ENCODE measurements around a stretch of chr18.

GRCh38 chr18:23137198-23137715 is 2.0 kb downstream of the CABLES1 start:
- PRO-cap, 2 experiments = no peak in any of the 2 experiments

GRCh38 chr18:23183369-23183939 is 48.2 kb downstream of the CABLES1 start:
- PRO-cap, 2 experiments = no peak in any of the 2 experiments

DNA sequence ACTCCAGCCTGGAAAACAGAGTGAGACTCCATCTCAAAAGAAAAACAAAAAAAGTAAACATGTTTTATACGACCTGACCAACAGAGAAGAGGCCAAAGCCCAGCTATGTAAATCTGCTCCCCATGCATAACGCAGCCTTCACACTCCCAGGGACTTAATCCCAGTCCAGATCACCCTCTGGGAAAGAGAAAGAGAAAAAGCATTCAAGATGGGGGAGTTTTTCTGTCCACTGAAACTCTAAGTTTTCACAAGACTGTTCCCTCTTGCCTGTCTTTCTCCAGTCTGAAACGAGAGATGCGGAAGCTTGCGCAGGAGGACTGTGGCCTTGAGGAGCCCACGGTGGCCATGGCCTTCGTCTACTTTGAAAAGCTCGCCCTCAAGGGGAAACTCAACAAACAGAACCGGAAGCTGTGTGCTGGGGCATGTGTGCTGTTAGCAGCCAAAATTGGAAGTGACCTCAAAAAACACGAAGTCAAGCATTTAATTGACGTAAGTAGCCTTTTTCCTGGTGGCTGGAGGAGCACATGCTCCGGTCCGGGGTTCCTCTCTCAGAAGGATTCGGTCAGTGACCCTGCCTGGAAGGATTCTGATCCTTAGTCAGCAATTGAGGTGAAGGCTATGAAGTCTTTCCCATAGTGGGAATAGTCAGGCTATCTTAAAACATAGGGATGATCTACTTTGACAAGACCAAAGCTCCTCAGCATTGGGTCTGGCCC is 118.3 kb downstream of the CABLES1 start:
- PRO-cap, 2 experiments = no peak in any of the 2 experiments

DNA sequence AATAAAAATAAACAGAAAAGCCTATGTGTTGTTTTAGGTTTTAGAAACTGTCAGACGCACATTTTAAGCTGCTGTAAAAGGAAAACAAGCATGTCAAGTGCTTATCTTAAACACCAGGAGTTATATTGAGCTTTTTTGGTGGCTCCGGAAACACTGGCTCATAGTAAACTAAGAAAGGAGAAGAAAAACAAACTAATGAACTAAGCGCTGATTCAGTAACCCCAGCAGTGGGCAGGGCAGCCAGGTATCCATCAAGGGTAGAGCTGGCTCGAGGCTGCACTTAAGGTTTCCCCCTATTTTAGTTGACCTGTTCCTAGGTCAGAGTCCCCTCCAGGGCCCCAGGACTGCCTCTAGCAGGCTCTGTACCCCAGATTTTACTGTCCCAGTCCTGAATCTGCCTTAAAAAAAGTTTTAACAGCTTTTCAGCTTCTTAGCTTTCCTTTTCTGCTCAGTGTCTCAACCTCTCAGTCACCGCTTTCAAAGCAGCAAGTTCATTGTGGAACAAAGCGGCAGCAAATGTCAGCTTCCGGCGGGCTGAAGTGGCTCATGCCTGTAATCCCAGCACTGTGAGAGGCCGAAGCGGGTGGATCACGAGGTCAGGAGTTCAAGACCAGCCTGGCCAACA is 15.3 kb upstream of the RMC1 start:
- PRO-cap, 2 experiments = no peak in any of the 2 experiments

DNA sequence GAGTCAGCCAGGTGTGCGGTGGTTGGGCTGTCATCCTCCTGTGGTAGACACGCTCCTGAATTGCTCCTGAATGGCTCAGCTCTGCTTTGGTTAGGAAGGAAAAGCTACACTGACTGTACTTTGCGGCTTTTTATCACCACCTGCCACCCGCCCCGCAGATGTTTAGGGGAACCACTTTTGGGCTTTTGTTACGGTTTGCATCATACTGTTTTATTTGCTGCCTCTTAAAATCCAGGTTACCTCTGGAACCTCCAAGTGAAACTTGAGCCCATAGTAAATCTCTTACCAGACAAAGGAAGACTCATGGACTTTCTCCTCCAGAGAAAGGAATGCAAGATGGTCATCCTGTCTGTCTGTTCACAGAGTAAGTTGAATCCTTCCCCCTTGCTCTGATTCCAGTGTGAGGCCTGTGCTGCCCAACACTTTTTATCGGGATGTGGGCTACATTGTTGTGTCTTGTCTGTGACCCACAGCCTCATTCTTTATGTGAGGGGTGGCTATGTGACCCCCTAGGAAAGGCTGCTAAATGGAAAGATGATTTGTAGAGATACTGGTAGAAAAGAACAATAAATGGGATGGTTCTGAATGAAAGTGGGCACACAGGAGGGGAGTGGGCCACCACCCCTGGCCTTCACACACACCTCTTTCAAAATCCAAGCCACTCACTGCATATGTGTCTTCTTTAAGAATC is 23.2 kb downstream of the RMC1 start:
- PRO-cap, 2 experiments = no peak in any of the 2 experiments

GRCh38 chr18:23588723-23589611 is 2.7 kb upstream of the NPC1 start:
- PRO-cap, 2 experiments = no peak in any of the 2 experiments

- PRO-cap, 2 experiments = no peak in any of the 2 experiments
These were observed 89.7 kb downstream of the LAMA3 start for GRCh38 chr18:23778702-23779551.

DNA sequence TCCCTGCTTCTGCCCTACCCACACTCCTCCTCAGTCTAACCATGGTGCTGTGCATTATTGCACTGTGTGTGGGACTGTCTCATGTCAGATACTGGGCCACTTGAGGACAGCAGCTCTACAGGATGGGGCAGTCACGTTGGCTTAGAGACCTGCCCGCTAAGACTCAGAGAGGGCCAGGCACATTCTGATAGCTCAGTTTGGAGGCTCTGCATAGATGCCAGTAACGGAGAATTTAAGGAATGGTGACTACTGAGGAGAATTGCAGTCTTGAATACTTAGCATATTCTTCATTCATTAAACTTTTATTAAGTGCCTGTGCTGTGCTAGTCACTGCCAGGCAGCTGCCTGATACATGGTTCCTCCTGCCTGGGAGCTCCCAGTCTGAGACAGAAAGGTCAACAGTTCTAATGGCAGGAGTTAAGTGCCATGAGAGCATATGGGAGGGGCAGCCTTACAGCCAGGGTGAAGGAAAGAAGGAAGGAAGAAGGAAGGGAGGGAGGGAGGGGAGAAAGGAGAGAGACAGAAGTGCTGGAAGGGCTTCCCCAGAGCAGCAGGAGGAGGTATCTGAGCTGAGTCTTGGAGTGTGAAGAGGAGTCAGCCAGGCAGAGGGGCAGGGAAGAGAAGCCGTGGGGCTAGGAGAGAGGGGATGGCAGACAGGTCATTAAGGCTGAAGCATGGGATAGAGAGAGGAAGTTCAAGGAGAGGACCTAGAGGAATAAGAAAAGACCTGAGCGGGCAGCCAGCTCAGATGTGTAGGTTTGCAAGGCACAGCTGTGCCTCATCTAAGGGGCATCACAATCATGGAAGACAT is 90.8 kb downstream of the LAMA3 start:
- PRO-cap, 2 experiments = no peak in any of the 2 experiments

GRCh38 chr18:23872411-23873305 is 141.9 kb upstream of the TTC39C start:
- PRO-cap, 2 experiments = peak in 2 of 2 experiments; most common plus-strand start chr18:23873020 (in 2)

DNA sequence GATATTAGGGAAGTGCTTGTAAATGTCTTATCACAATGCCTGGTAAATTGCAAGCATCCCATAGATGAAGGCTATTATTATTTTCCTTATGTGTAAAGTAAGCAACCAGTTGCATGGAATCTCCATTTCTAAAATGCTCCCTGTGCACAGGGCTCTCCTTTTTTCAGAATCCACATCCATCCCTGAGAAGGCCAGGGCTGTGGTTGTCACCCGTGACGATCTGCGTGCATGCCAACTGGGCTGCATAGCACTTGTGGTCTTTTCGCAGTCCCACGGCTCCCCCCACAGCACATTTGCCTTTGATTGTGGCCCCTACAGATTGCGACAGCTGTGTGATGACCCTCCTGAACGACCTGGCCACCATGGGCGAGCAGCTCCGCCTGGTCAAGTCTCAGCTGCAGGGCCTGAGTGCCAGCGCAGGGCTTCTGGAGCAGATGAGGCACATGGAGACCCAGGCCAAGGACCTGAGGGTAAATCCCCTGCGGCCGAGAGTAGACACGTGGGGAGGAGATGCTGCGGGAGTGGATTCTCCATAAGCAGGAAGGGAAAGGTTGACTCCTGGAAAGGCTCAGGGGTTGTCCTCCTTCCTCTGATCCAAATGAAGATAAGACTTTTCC is 119.9 kb upstream of the TTC39C start:
- PRO-cap, 2 experiments = no peak in any of the 2 experiments

GRCh38 chr18:23982316-23983067 is 32.1 kb upstream of the TTC39C start:
- PRO-cap, 2 experiments = peak in 1 of 2 experiments; most common minus-strand start chr18:23982573 (in 1)

DNA sequence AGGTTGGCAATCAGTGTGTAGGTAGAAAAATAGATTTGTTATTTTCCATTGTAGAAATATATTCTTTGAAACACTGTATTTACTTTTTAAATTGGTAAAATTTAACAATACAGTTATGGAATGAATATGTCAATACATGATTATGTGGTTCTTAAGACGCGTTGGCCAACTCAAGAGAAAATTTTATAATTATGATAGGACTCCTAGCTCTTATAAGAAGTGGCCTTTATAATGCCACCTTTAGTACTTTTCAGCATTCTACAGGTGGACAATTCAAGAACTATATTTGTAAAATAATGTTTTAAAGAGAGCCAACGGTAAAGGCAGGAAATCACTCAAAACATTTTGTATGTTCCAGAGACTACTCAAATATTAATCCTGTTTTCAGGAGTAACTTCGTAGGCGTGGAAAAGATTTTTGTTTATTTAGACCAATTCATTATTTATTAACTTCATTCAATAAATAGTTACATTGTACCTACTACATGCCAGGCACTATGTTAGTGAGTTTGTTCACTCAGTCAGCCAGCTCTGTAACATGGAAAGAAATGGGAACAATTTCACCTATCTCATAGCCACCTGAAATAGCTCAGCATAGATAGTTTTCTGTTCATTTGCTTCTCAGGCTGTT is 34.4 kb downstream of the TTC39C start:
- PRO-cap, 2 experiments = no peak in any of the 2 experiments

DNA sequence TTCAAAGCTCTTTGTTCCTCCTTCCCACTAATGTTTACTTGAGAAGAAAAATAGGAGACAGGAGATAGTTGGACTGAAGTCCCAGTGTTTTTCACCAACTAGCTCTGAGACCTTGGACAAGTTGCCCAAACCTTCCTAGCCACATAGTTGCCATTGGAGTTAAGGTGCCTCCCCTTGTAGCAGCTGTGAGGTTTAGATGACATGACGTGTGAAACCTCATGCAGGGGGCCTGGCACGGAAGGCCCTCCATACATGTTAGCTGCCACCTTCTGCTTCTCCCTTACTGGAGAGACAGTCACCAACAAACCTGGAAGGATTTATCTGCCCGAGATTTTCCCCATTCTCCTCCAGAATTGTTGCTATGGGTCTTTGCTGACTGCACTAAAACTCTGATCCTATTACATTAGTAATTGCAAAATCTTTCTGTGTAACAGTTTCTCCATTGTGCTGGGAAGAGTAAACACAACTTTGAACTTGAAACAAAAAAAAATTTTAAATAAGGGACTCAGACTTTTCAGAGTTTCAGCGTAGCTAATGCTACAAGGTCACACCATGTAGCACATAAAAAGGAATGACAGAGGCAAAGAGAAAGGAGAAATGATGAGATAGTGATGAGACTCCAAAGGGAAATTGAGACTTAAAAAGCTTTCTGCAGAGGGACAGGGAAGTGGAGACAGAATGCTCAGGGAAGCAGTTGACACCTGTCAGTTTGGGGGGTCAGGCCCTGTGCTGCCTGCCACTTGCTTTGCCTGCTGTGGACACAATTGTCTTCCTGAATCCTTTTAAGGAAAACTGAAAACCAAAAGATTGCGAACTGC is 23.7 kb upstream of the CABYR start:
- PRO-cap, 2 experiments = no peak in any of the 2 experiments

DNA sequence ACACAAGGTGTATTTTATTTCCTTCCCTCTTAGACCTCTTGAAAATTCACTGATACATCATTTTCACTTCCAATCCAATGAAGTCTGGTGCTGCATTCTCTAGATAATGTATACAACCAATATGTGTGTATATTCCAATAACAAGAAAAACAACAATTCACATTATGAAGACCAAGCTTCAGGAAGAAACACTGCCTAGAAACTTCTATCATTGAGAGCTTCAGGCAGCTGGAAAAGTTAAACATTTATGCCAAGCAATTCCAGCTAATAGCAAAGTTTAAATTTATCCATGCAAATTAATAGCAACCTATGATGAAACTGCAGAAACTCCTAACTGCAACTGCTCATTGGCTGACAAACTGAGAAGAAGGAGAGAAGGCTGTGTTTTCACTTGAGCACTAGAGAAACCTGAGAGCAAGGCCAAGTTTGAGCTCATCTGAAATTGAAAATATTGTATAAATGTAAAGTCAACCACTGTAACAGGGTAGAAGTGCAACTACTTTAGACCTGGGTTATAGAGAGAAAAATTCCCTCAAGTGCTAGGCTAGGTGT is 50.0 kb downstream of the CABYR start:
- PRO-cap, 2 experiments = no peak in any of the 2 experiments

DNA sequence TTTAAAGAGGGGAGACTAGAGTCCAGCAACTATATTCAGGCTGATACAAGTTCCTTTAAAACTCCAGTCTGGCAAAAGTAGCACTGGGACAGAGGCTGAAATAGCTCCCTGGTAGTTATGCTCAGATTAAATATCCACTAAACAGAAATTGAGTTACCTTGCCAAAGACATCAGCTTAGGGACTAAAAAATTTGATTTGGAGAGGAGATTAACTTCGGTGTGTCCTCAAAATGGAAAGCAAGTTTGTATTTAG is 127.2 kb downstream of the OSBPL1A start:
- PRO-cap, 2 experiments = no peak in any of the 2 experiments

GRCh38 chr18:24632701-24633043 is 172.2 kb downstream of the HRH4 start:
- PRO-cap, 2 experiments = no peak in any of the 2 experiments

DNA sequence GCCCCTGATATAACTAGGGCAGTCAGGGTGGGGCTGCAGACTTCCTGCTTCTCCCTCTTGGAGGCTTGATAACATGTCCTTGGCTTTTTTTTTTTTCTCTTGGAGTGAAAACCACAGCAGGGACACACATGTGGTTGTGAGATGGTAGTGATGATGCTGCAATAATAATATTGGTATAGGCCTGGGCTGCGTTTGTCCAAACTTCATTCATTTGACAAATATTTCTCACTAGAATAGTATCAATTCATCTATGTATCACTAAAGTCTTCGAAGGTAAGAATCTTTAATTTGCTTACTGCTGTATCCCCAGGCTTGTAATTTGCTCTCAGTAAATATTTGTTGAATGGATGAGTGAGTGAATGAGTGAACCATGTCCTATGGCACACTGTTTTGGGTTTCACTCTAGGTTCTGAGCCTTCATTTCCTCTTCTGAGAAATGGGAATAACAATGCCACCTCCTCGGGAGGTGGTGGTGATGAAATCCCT is 437.6 kb downstream of the ZNF521 start:
- PRO-cap, 2 experiments = no peak in any of the 2 experiments

DNA sequence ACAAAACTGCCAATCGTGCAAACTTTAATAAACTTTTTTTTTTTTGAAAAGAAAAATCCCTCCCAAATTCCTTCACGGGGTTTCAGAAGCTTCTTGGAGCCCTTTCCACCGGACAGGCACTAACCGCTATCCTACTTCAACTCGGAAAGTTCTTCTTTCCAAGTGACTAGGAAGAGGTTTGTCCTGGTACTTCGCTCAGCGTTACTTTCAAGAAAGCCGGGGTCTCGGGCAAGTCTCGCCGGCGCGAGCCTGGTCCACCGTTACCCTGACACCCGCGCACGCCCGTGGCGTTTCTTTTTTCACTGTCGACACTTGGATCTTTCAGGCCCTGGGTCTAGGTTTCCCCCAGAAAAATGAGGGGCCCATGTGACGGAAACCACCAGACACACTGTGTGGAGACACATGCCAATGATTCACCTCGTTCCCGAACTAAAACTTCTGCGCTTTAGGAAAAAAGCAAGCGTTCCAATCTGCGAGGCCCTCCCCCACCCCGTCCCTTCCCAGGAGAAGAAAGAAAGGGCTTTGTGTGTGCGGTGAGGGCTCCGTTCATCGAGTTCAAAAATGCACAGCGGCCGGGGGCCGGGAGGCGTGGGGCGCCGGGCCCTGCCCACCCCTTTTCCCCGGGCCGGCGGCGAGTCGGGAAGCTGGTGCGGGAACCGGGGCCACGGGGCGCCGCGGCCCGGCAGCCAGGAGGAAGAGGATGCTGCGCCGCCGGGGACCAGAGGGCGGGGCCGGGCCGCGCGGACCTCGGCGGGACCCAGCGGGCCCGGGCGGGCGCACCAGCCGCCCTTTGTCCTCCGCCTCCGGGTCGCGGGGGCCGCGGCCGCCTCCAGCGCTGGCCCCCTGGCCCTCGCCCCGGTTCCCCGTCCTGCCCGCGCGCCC is 2.7 kb downstream of the ZNF521 start:
- PRO-cap, 2 experiments = peak in 1 of 2 experiments; most common plus-strand start position 796 of the sequence (in 1); most common minus-strand start position 702 of the sequence (in 1)

DNA sequence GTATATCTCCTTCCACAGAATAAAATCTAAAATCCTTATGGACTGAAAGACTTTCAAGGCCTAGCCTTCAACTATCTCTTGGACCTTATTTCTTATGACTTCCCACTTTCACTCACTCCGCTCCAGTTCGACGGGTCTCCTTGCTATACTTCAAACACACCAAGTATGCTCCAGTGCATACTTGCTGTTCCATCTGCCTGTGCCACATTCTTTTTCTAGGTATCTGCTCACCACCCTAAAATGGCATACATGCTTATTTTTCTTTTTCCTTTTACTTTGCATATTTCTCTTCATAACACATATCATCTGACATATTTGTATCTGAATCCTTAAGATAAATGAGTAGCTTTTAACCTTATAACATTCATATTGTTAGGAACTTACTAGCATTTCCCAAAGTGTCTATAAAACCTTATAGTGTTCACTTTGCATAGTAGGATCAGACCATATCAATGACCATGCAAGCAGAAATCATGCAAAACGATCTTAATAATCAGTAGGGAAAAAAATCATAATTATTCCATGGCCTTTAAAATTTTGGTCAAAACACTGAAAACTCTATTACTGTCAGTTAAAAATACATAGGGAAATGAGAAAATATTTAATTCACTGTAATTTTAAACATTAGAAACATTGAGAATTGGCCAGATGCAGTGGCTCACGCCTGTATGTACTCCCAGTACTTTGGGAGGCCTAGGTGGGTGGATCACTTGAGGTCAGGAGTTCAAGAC is 45.0 kb downstream of the SS18 start:
- PRO-cap, 2 experiments = no peak in any of the 2 experiments

GRCh38 chr18:26501072-26501522 is 47.3 kb downstream of the KCTD1 start:
- PRO-cap, 2 experiments = no peak in any of the 2 experiments

Measured in Colon Carcinoma Metastatic in the Lung (tissue), 2 donors.